Jurkat, Clone E6-1 (cell line): ENCODE results near the gene ORC4.

DNA sequence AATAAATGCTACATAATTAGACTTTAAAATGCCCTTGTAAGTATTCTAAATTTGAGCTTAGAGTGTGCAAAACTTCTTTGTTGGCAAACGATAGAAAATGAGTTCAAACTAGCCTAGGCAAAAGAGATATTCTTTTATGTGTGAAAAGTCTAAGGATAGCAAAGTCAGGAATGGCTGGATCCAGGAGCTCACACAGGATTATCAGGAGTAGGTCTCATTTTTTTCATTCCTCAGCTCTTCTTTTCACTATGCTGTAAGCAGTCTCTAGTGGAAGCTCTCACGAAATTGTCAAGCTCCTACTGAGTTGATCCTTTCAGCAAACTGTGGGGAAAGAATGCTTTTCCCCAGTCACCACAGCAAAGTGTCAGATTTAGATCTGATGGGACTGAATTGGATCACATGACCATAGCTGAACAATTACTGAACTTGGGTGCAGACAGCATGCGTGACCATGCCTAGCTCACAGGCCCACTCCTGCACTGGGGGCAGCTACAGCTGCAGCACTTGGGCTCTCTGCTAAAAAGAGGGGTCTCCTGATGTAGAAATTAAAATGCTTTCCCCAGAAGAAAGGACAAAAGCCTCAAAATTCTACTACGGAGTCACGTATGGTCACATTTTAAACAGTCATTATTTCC is 3.1 kb downstream of the ARHGAP15 start:
- RRBS = no CpG with 5 or more reads among the region's 5 CpGs

- RRBS = no CpG with 5 or more reads among the region's 4 CpGs
Measured at GRCh38 chr2:143261737-143262424, 132.7 kb downstream of the ARHGAP15 start.

- RRBS = no CpG with 5 or more reads among the region's 2 CpGs
Measured at GRCh38 chr2:143569278-143569477, 440.0 kb downstream of the ARHGAP15 start.

DNA sequence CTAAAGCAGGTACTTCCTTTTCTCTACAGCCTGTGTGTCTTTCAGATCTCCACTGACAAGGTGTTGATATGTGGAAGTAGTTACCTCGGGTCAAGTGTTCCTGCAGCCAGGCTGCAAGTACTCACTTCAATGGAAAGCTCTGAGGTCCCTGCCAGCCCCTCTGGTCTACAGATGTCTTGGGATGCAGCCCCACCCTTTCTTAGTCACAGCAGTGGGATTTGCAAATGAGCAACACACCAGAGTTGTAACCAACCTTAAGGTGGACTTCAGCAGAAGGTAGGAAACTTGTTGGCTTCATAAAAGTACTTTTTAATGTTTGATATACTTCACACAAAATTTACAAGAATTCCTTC is 513.0 kb downstream of the GTDC1 start:
- RRBS = no CpG with 5 or more reads among the region's 1 CpG

- RRBS = no CpG with 5 or more reads among the region's 3 CpGs
Measured at GRCh38 chr2:143901063-143901649, 431.2 kb downstream of the GTDC1 start.

DNA sequence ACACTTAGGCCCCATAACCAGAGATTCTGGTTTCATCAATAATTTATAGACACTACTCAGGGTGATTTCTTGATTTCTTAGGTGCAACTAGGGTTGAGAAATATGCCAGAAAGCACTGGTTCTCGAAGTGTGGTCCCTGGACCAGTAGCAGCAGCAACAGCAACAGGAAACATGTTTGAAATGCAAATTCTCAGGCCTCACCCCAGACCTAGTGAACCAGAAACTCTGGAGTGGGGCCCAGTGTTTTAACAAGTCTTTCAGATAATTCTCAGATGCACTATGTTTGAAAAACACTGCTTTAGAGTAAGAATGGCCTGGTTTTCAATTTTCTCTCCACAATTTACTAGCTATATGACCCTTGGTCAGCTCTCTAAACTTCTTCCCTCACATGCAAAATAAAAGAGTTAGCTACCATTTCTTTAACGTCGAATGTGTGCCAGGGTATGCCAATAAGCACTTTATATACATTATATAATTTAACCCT is 91.3 kb downstream of the GTDC1 start:
- RRBS = no CpG with 5 or more reads among the region's 3 CpGs

- RRBS = no CpG with 5 or more reads among the region's 5 CpGs
Measured at GRCh38 chr2:144420791-144421513, 88.6 kb upstream of the GTDC1 start.

DNA sequence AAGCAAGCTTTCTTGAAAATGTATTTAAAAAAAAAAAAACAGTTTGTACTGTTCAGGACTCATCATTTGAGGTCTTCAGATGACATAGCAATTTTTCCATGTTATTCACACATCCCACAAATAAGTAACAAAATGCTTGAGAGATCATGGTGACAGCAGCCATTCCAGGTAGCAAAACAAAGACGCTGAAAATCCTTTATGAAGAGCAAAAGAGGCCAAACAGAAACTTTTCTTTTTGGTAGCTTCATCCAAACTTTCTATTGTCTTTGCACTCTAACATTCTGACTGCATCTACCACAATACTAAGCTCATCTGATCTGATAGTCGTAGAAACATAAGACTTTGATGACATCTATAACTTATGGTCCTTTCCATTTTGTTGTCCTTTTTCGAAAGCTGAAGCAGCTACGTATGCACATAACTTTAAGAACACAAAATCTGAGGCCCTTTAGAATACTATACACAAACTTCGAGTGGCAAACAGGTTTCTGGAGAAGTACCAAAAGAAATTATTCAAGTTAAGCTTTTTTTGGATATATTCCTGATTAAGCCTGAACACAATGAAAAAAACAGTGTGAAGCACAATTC is 76.0 kb downstream of the ZEB2 start:
- RRBS = no CpG with 5 or more reads among the region's 5 CpGs

- RRBS = no CpG with 5 or more reads among the region's 3 CpGs
Measured at GRCh38 chr2:144488654-144488979, 31.3 kb downstream of the ZEB2 start.

DNA sequence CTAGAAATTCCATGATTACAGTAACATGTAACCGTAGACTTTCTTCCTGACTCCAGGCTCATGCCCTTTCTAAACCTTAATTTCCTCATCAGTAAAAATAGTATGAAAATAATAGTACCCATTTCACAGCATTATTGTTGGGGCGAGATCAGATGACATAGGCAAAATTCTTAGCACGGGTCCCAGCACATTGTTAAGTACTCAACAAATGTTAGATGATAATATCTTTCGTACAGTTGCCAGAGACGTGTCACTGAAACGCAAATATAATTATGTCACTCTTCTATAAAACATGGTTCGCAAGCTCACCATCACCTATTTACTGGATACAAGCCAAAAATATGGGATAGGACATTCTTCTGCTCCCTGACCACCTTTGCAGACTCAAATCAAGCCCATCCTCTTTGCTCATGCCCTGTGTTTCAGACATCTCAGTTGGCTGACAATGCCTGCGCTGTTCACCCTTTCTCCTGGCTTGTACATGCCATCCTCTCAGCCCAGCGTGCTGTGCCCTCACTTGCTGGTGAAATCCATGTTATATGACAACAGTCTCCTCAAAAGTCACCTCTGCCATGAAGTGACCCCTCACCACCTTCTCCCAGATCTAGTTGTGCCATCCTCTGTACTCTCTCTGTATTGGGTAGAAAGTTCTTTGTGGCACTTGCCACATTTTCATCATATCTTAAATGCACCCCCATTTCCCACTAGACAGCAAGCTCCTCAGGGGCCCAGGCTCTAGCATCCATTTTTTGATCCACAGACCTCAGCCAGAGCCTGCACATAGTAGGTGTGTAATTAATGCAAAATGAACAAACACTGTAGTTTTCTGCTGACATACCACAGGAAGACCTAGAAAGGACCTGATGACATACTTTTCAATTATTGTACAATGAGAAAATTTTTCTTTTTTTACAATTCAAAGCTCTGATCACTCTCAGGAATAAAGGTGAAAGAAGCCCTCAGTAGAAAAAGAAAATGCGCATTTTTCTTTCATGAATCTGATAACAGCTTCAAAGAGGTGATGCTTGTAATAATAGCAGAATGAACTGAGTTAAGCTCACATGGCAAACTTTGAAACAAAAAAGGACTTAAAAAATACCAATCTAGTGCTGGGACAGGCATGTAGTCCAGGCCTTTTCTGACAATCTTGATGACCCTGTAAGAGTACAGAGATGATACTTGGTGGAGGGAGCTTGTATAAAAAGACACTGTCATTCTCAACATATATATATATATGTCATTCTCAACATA is 22.9 kb downstream of the ZEB2 start:
- RRBS = no CpG with 5 or more reads among the region's 10 CpGs

GRCh38 chr2:144503739-144504545 is 16.0 kb downstream of the ZEB2 start:
- RRBS = no CpG with 5 or more reads among the region's 5 CpGs

GRCh38 chr2:144507275-144508109 is 12.4 kb downstream of the ZEB2 start:
- RRBS = no CpG with 5 or more reads among the region's 8 CpGs

- RRBS = no CpG with 5 or more reads among the region's 14 CpGs
Measured at GRCh38 chr2:144582542-144583445, 62.9 kb upstream of the ZEB2 start.

DNA sequence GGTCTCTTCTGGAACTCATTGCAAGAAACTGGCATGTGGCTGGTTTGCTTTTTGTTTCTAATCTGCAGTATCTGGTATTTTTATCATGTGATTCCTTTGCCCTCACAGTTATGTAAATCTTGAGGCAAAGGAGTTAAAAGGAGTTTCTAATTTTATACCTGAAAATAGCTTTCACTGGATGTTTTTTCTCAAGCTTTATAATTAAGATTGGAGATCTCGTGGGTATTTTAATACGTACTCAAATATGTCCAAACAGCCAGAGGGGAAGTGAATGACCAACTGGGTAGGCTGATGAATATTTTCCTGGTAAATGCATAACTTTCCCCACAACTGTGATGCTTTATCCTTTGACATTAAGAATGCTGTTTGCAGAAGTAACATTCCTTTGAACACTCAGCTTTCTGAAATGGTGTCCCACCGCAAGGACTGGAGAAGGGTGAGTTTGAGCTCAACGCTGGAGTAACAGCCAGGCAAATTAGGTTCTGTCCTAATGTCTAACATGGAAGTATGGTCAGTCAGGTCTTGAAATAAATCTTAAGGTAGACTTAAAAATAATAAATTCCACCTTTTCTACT is 503.0 kb upstream of the ZEB2 start:
- RRBS = no CpG with 5 or more reads among the region's 4 CpGs

DNA sequence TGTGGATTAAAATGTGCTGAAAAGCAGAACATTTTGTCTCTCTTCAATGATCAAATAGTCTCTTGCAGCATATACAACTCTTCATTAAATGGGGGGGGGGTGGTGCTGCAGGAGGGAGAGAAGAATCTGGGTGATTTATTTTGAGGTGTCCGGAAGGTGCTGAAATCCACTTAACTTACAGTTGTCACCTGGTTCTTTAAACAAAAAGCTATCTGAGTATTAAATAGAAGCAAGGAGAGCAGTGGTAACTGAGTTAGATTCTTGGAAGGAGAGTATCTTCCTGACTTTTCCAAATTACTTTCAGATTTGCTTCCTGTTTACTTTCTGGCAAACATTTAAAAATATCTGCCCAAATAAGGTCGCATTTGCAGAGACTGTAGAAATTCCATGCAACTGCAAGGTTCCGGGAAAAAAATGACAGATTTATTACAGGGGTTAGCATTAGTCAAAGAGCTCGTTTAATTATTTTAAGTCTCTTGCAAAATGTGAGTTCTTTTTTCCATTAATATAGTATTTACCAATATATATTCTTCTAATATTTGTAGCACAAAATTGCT is 904.6 kb upstream of the ACVR2A start:
- RRBS = no CpG with 5 or more reads among the region's 4 CpGs

GRCh38 chr2:147896015-147896596 is 51.3 kb downstream of the ACVR2A start:
- RRBS = no CpG with 5 or more reads among the region's 4 CpGs

- RRBS = no CpG with 5 or more reads among the region's 1 CpG
Measured at GRCh38 chr2:147925569-147926340, 80.9 kb downstream of the ACVR2A start.

DNA sequence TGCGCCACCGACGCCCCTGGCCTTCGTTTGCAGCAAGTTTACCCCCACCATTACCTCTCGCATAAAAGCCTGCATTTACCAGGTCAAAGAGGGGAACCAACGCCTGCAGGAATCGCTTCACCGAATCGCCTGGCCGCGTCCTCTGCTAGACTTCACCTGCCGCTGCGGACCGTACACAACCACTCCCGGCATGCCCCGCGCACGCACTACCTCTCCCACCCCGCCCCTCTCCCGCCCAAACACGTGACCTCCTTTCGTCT is at the start of gene ORC4:
TSS of gene ORC4 (minus strand) at position 184 of the 260 bp plus-strand sequence.
- RRBS = no CpG with 5 or more reads among the region's 22 CpGs

GRCh38 chr2:148642766-148643454 is 1.6 kb upstream of the EPC2 start:
- RRBS = no CpG with 5 or more reads among the region's 4 CpGs

- RRBS = no CpG with 5 or more reads among the region's 14 CpGs
Measured at GRCh38 chr2:148705933-148706756, 61.6 kb downstream of the EPC2 start.